ENCODE results near the gene DYNC1H1.

DNA sequence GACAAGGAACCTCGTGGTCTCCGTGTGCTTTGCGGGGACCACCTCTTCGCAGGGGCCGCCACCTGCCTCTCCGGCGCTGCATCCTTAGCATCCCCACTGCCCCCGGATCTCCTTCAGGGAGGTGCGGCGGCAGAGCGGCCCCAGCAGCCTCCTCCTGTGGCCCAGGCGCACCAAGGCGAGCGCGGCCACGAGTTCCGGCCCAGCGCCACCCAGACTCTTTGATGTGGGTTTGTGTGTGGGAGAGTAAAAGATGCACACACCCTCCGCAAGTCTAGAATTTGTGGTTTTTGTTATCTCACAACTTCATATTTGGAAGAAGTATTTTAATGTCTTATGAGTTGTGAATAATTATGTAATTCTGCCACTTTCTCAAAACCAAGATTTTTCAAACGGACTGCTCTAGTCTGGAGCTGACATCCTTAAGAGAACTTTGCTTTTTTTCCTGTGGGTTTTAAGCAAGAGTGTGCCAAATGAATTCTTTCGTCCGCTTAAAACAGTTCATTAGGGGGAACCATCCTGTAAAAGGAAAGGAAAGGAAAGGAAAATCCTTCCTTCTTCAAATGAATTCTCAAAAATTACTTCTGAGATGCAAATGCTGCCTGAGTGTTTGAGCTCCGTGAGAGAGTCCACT, 318.9 kb upstream of the PPP2R5C start:
- PRO-cap, 7 experiments: no peak in any of the 7 experiments

GRCh38 chr14:101559453-101559791, 202.1 kb upstream of the PPP2R5C start:
- PRO-cap, 7 experiments: no peak in any of the 7 experiments

DNA sequence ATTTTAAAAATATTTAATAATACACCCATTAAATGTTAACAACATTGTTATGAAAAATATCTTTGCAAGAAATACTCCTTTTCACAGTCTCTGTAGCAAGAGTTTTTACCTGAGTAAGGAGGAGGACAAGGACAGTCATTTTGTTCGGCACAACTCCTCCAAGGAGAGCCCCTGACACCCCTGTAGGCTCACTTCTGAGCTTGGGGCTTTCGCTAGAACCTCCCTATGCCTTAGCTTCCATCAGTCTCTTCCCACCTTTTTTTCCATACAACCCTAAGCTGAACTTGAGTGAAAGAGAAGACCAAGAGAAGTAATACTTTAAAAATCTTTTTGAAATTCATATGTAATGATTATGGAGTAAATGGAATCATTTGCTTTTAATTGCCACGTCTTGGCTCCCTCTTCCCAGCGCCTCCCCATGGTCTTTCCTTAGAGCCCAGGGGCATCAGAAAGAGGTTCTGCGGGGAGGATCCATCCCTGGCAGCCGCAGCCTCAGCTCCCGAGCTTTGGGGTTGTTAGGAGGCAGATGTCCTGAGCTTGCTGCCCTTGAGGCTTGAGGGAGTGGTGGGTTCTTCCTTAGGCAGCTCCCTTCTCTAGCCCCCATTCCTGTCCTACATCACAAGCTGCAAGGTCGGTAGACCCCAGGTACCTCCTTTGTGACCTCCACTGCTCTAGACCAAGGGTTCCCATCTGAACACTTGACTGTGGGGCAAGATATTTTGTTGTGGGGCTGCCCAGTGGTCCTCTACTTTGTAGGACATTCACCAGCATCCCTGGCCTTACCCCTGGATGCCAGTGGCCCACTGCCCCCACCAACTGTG, 6.0 kb downstream of the PPP2R5C start:
- PRO-cap, 7 experiments: peak in 1 of 7 experiments; most common plus-strand start position 453 of the sequence (in 1)

GRCh38 chr14:101810664-101811250, 49.2 kb downstream of the PPP2R5C start:
- PRO-cap, 7 experiments: peak in 1 of 7 experiments; most common plus-strand start chr14:101811081 (in 1)

GRCh38 chr14:101825494-101826371, 64.2 kb downstream of the PPP2R5C start:
- PRO-cap, 7 experiments: no peak in any of the 7 experiments

DNA sequence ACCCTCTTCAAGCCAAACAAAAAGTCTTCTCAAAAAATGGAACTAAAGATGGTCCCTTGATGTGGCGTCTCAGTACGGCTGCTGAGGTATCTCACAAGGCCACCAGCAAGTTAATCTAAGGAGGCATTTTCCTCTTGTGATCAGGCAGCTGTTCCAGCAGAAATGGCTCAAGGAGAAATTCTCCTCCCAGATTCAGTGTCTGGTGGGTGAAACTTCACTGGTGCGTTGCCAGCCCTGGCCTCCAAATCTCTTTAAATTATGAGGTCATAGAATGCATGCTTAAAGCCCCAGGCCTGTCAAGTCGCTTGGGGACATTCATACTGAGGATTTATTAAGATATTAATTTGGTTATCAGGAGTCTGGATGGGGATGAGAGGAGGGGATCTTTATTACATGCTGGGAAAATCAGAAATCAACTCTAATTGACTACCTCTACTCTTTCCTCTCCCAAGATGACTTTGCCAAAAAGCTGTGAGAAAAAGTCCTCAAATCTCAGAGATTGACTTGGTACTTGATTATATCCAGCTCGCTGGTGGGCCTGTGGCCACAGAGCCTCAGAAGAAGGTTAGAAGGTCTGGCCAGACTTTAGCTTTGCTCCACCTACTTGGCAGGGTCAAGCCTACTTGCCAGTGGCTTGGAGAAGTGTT, 73.0 kb downstream of the PPP2R5C start:
- PRO-cap, 7 experiments: no peak in any of the 7 experiments

GRCh38 chr14:101845329-101846160, 84.0 kb downstream of the PPP2R5C start:
- PRO-cap, 7 experiments: no peak in any of the 7 experiments

DNA sequence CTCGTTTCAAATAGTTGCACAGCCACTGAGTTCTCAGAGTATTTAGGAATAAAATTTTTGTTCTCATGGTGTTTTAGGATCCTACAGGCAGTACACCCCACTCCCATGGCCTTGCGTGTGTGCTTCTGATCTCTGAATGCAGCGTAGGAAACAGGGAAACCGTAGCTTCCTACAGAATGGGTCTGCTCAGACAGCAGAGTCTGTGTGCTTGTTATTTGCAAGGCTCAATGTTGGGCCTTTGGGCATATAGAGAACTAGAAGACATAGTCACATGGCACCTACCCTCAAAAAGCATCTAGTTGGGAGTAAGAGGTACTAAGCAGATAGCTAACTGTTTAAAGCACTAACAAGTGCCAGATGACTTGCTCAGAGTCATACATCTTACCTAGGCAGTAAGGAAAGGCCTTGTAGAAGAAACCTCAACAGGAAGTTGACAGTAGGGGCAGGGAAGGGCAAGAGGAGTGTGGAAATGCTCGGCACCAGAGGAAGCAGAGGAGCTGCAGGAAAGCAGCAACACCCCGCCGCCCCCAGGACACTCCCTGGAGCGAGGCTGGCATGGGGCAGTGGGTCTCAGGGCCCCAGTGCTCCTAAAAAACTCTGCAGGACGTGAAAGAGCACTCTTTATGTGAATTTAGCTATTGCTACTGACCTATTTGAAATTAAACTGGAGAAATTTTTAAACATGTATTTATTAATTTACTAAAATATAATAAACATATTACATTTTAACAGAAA, 92.8 kb downstream of the PPP2R5C start:
- PRO-cap, 7 experiments: peak in 1 of 7 experiments; most common plus-strand start position 436 of the sequence (in 1); most common minus-strand start position 295 of the sequence (in 1)

GRCh38 chr14:101964052-101965214, at the start of gene DYNC1H1:
TSS of gene DYNC1H1 (plus strand) at chr14:101964573.
- PRO-cap, 7 experiments: peak in 7 of 7 experiments; most common plus-strand start chr14:101964573 (in 7); most common minus-strand start chr14:101964760 (in 3)

DNA sequence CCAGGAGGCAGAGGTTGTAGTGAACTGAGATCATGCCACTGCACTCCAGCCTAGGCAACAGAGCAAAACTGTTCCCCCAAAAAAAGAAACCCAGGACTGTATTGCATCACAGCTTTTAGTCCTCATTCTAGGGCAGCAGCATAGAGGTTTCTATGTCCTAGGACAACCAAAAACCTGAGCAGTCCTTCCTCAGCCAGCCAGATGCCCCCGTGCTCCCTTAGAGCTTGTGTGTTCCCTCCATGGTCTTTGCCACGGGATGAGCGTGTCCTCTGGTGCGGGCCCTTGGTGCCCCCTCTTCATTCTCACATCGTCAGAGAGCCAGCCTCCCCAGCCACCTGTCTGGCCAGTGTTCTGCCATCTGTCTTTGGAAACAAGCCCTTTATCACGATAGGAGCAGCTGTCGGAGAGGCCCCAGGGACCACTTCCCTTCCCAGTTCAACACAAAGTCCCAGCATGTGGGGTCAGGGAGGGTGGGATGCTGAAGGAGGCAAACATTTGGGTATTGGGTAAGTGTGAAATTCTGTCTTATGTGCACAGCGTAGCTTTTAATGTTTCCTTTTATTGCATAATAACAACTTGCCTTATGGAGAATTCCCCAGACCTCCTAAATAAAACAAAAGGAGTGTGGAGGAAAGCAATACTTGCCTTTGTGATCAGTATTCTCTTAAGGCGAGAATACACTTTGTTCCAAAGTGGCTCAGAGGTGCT, 44.5 kb downstream of the DYNC1H1 start:
- PRO-cap, 7 experiments: no peak in any of the 7 experiments

DNA sequence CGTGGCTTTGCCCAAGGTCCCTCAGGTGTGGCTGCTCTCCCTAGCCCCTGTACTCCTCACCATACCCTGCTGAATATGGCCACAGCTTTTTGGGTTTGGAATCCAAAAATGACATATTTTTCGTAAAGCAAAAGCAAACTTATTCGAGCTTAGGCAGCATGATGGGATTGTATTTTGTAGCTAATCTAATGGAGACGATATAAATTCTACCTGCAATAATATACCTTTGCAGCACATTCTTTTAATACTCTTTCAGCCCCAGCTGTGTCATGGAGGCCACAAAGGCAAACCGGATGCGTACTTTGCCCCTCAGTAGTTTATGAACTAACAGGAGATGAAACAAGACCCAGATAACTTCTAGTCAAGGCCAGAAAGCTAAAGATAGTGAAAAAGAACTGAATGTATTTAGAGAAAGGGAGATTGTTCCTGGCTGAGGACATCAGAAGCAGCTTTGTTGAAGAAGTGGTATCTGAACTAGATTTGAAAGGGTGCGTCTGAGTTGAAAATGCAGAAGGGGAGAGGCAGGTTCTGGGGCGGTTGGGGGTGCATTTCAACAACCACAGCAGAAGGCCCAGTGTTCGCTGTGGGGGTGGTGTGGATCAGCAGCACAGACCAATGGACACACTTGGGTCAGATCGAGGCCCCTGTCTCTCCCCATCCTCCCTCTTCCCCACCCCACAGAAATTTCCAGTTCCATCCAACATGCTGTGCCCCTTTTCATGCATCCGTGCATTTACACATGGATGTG, 2.0 kb downstream of the ZNF839 start:
- PRO-cap, 7 experiments: no peak in any of the 7 experiments

DNA sequence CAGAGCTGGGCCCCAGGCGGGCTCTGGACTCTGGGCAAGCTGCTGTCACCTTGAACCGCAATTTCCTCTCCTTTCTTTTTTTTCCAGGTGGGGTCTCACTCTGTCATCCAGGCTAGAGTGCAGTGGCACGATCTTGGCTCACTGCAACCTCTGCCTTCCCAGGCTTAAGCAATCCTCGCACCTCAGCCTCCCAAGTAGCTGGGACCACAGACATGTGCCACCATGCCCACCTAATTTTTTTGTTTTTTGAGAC, 54.3 kb downstream of the ANKRD9 start:
- PRO-cap, 7 experiments: no peak in any of the 7 experiments

- PRO-cap, 7 experiments: no peak in any of the 7 experiments
These were observed 9.3 kb downstream of the ANKRD9 start for GRCh38 chr14:102500071-102500954.

- PRO-cap, 7 experiments: no peak in any of the 7 experiments
These were observed 1.3 kb downstream of the ANKRD9 start for GRCh38 chr14:102508224-102508750.

DNA sequence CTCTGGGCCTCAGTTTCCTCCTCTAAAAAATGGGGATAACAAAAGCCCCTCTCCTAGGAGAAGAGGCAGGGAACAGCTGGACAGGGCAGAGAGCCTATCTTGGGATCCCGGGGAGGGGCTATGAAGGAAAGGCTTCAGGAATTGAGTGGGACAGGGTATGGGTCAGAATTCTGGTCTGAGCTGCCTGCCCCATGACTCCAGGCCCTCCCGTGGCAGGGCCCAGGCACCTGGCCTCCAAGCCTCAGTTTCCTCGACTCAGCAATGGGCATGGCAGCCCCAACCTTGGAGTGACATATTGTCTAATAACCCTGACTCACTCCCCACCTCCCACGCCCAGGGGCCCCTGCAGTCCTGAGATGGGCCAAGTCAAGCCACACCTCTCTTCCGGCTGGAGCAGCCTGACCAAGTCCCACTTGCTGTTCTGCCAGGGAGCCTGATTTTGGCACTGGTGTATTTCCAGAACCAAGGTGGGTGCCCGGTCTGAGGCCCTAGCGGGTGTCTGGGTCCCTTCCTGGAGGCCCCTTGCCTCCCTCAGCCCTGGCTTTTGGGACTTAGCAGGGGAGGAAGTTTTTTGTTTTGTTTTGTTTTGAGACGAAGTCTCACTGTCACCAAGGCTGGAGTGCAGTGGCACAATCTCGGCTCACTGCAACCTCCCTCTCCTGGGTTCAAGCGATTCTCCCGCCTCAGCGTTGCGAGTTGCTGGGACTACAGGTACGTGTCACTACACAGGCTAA, 40.4 kb upstream of the RCOR1 start:
- PRO-cap, 7 experiments: no peak in any of the 7 experiments

DNA sequence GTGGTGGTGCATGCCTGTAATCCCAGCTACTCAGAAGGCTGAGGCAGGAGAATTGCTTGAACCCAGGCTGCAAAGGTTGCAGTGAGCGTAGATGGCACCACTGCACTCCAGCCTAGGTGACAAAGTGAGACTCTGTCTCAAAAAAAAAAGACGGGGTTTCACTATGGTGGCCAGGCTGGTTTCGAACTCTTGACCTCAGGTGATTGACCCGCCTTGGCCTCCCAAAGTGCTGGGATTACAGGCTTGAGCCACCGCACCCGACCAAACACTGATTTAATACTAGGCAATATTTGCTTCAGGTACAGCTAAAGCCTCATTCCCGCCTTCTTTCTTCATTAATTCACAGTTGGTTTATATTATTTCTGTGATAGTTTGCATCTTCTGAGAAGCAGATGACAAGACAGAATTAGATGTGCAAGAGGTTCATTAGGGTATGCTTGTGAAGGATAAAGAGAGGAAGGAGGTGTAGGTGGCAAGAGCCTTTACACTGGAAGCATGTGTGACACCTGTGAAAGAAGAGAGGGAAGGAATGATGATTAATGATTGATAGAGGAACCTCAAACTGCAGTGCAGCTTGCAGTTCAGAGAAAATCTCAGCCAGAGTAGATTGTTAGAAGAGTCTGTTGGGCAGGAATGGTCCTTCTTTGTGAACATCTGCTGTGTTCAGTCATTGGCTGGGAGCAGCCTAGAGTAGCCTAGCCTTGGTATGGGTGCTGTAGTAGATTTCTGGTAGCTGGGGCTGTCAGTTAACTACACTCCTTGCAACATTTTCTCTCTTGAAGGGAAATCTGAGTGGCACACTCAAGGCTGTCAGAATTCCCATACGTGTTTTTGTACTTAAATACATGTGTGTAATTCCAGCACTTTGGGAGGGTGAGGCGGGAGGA, 8.8 kb downstream of the RCOR1 start:
- PRO-cap, 7 experiments: no peak in any of the 7 experiments

- PRO-cap, 7 experiments: no peak in any of the 7 experiments
These were observed 80.8 kb upstream of the TRAF3 start for GRCh38 chr14:102696342-102696951.

GRCh38 chr14:102707222-102707550, 70.1 kb upstream of the TRAF3 start:
- PRO-cap, 7 experiments: no peak in any of the 7 experiments

GRCh38 chr14:102805290-102806135, 28.3 kb downstream of the TRAF3 start:
- PRO-cap, 7 experiments: peak in 1 of 7 experiments; most common minus-strand start chr14:102805687 (in 1)

DNA sequence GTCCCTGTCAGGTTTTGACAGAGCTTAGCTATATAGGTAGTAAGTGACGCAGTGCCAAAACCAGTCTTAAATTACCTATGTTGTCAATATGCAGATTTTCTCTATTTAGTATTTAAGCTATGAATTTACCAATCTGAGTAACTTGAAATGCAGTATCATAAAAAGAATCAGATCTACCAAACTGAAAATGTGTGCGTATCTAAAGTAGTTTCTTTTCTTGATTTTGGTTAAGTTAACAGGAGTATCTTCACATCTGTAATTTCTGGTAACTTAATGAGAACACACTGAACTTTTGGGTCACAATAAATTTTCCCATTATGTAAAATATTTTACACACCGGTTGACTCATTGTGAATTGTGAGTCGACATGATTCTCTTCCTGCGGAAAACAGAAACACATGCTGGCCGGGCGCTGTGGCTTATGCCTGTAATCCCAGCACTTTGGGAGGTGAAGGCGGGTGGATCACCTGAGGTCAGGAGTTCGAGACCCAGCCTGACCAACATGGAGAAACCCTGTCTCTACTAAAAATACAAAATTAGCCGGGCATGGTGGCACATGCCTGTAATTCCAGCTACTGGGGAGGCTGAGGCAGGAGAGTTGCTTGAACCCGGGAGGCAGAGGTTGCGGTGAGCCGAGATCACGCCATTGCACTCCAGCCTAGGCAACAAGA, 45.2 kb downstream of the TRAF3 start:
- PRO-cap, 7 experiments: peak in 1 of 7 experiments; most common plus-strand start position 536 of the sequence (in 1)